Lower leg skin (tissue), 2 donors: Measurements from ENCODE around the gene SPAG6.

DNA sequence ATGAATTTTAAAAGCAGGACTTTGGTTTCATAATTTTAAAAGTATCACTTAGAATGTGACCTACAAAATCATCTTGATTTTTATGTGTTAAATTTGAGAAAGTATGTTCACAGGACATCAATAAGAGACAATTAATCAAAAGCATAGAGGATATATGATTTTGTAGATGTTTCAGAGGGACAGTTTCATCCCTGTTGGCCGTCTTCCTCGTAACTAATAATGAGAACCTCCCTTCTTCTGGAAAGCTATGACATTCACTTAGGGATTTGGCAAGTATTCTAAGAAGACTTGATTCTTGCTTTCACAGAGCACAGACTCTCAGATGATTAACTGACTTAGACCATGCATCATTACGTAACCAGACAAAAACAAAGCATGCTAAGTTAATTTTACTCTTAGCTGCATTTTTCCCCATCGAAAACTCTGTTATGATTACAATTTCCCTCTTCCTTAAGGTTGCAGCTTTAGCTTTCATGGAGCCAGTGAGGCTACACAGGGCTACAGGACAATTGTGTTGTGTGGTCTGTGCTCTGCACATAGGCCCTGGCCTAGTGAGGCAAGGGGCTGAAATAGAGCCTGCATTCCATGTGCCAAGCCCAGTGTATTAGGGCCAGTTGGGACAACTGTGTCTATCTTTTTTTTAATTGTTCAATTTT lies 105.1 kb downstream of the PLXDC2 start:
- PRO-cap, result no peak
- RAMPAGE, long total RNA, 2 experiments, result no peak in any of the 2 experiments

DNA sequence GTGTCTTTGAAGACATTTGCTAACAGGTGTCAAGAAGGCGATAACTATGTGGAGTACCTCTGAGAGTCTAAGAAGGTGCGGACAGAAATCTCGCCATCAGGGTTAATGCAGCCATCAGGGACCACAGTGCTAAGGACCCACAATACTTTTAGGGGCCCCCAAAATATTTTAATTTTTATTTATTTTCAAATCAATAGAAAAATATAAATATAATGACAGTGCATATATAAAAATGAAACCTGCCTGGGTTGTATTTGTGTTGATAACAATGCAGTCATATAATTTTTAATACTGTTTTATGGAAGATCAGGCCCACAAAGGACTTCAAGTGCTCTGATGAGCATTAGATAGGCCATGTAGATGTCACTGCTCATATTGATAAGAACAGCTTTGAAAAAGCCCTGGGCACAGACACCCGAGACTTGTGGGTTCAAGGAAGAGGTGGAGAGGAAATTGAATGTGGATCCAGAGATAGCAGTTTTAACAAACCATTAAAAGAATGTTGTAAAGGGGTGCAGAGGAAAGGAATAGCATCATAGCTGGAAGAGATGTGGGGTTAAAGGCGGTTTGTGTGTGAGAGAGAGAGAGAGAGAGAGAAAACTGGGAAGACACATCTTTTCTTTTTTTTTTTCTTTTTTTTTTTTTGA lies 286.9 kb downstream of the PLXDC2 start:
- PRO-cap, result no peak
- RAMPAGE, long total RNA, 2 experiments, result no peak in any of the 2 experiments

DNA sequence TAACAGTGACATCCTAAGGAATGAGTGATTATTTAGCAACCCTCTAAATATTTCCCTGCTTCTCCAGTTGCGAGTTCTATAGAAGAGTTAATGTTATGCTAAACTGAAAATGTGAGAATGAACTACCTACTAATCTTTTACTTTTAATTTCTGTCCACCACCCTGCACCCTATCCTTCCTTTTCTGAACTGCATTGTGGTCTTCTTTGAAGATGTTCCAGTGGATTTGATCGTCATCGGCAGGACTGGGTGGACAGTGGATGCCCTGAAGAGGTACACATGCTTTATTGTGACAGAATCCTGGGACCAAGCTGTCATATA lies 395.2 kb downstream of the PLXDC2 start:
- PRO-cap, result no peak
- RAMPAGE, long total RNA, 2 experiments, result no peak in any of the 2 experiments

DNA sequence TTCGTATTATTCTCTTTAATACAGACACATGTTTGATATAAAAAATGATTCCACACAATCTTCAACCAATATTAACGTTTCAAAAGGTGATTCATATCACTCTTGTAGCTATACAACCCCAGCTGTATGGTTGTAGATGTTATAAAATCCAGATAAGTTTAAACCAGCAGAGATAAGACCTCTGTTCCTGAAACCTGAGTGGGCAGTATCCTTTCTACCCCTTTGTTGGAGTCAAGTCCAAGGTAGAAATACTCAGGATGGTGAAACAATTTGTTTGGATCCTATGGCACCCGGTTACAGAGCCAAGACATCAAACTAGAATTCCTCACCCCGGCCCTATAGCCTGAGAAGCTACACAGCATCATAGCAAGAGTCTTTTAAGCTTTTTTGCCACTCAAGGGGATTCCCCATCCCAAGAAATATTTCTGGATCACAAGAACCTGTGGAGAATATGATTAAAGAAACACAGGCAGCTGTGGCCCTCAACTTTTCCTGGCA lies 437.6 kb downstream of the PLXDC2 start:
- PRO-cap, result no peak
- RAMPAGE, long total RNA, 2 experiments, result no peak in any of the 2 experiments

DNA sequence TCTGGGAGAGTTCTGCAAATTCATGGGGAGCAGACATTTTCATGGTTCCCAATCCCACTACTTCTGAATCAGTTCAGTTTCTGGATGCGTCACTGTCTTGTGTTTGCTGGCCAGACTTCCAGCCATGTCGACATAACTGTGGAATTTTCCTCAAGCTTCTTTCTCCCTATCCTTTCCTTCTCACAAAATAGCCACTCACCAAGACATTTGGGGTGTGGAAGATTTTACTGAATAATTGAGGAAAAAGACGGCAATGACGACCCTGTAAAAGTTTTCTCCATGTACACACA lies 272.4 kb downstream of the NEBL start:
- PRO-cap, result unidirectional peak, minus-strand start at position 65 of the sequence
- RAMPAGE, long total RNA, 2 experiments, result no peak in any of the 2 experiments

DNA sequence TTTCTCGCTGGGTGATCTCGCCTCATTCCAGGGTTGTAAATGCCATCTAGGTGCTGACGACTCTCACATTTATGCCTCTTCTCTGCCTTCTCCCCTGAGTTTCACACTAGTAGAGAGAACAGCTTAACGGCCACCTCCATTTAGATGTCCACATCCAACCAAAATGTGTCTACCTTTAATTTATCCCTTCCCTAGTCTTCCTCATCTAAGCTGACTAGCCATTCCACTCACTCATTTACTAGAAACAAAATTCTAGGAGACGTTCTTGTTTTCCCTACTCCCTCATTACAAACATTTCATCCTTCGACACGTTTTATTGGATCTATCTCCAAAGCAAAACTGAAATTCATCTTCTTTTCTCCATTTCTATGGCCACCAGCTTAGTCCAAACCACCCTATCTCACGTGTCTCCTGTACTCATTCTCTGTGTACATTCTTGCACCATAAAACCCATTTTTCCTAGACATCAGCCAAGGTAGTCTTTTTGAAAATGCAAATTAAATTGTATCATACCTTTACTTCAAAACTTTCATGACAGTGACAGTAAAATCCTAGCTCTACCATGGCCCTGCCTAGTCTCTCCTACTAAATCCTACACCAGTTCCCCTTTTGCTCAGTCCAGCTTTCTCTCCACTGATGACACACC lies 33.0 kb upstream of the NEBL start:
- PRO-cap, result no peak
- RAMPAGE, long total RNA, 2 experiments, result start-site peak on the minus strand in 1 of 2 experiments, centred at position 130 of the sequence, 7 reads per replicate

- PRO-cap, result no peak
- RAMPAGE, long total RNA, 2 experiments, result no peak in any of the 2 experiments
Measured at GRCh38 chr10:21166611-21167311, 269.6 kb upstream of the NEBL start.

DNA sequence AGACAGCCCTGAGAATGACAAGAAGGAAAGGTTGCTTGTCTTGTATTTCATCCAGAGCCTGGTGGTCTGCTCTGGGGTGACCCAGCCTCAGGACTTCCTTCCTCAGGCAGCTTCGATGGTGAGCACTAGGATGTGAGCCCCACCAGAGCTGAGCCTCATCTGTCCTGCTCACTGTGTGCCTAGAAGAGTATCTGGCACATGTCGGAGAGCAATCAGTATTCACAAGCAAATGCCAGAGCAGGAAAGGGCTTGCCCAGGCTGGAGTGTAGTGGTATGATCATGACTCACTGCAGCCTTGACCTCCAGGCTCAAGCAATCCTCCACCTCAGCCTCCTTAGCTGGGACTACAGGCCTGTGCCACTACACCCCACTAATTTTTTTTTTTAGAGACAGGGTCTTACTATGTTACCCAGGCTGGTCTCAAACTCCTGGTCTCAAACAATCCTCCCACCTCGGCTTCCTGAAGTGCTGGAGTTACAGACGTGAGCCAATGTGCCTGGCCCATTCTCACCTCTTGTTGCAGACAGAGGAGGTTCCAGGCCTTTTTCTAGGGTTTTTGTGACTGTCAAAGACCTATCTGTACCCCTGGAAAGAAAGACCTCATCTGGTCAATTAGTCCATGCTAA lies 210.1 kb downstream of the SKIDA1 start:
- PRO-cap, result no peak
- RAMPAGE, long total RNA, 2 experiments, result no peak in any of the 2 experiments

- PRO-cap, result no peak
- RAMPAGE, long total RNA, 2 experiments, result start-site peak on the plus strand in 1 of 2 experiments, at chr10:21654789-21654971 at its widest, 9 reads per replicate
Measured at GRCh38 chr10:21654650-21655263, 120.7 kb downstream of the MLLT10 start.

GRCh38 chr10:21687021-21688055 lies 153.3 kb downstream of the MLLT10 start:
- PRO-cap, result no peak
- RAMPAGE, long total RNA, 2 experiments, result no peak in any of the 2 experiments

GRCh38 chr10:21919678-21920379 lies 83.7 kb downstream of the DNAJC1 start:
- PRO-cap, result no peak
- RAMPAGE, long total RNA, 2 experiments, result no peak in any of the 2 experiments

DNA sequence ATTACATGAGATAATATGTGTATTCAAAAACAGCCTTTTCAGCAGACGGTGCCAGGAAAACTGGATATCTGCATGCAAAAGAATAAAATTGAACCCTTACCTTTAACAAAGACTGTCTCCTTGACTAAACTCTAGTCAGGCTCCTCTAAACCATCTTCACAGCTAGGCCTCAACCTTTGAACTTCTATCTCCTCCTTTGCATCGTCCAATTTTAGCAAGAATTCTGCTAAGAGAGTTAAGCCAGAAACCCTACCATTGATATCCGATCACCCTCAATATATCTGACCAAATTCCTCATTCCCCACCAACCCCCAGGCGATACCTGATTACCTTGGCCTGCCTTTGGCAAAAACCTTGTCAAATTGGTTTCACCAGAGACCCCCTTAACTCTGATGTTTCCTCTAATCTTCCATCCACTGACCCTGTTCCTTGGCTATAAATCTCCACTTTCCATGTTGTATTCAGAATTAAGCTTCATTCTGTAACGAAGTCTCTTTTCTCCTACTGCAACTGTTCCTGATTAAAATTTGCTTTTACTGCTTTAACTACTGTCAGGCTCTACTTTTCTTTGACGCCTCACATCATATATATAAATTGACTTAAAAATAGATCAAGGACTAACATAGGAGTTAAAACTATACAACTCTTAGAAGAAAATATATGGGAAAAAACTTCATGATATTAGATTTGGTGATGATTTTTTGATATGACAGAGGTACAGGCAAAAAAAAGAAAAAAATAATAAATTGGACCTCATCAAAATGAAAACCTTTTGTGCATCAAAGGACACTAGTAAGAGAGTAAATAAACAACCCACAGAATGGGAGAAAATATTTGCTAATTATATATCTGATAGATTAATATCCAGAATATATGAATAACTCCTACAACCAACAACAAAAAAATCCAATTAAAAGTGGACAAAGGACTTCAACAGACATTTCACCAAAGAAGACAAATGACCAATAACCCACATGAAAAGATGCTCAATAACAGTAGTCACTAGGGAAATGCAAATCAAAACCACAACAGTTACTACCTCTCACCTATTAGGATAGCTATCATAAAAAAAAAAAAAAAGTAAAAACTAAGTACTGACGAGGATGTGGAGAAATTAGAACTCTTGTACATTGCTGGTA lies 21.5 kb downstream of the DNAJC1 start:
- PRO-cap, result no peak
- RAMPAGE, long total RNA, 2 experiments, result no peak in any of the 2 experiments

DNA sequence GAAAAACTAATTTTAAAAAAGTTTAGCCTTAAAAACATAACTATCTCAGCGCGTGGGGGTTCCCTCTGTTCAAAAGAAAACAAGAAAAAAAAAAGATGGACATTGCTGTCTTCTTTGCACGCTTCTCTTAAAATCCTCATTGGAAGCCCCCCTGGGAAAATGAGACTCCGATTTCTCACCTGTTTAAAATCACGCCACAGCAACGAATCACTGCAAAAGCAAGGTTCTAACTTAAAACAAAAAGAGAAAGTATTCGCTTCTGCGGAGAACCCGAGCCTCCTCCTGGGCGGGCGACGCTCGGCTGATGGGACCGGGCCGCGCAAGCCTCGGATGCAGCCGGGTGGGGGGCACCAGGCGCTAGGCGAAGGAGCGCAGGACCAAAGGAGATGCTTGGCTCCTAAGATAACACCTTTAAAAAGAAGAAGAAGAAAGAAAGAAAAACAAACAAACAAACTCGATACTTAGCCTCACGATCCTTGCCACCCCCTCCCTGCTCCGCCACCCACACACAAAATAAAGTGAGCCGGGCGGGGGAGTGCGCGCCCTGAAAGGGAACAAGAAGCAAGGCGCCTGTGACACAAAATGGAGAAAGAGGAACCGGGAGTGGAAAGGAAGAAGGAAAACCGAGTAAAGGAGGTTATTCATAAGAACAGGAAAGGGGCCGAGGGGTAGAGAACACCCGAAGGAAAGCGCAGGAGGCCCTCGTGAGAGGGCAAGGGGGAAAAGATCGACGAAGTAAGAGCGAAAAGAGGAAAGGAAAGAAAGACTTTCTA lies 33.9 kb upstream of the EBLN1 start:
- PRO-cap, result bidirectional peak, plus-strand start at position 575 of the sequence, minus-strand start at position 303 of the sequence
- RAMPAGE, long total RNA, 2 experiments, result no peak in any of the 2 experiments

DNA sequence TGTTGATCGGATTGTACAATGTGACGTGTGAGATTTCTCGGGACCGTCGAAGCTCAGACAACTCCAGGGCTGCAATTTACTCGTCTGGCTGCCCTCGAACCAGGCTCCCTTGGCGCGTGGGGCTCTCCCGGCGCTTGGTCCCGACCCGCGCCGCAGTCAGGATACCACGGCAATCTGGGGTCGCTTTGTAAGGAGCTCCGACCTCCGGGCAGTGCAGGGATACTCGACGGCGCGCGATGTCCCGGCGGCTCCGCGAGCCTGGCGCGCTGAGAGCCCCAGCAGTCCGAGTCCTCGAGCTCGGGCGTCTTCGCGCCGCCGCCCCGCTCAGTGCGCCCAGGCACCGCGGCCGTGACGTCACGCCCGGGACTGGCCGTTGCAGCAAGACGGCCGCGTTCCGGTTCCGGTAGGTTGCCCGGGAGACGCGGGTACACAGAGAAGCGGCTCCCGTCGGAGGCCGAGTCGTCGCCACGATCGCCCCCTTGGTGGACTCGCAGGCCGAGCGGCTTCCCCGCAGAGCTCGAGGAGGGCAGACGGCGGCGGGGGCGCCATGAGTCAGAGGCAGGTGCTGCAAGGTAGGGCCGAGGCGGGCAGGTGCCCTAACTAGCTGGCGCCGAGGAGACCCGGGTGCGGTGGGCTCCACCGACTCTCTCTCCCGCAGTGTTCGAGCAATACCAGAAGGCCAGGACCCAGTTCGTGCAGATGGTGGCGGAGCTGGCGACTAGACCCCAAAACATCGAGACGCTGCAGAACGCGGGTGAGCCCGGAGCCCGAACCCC lies at the start of gene SPAG6:
TSS of gene SPAG6 (plus strand) at position 432 of the 776 bp plus-strand sequence.
- PRO-cap, result no peak
- RAMPAGE, long total RNA, 2 experiments, result no peak in any of the 2 experiments

- PRO-cap, result no peak
- RAMPAGE, long total RNA, 2 experiments, result no peak in any of the 2 experiments
Measured at GRCh38 chr10:22633514-22634022, 80.8 kb downstream of the PIP4K2A start.

- PRO-cap, result no peak
- RAMPAGE, long total RNA, 2 experiments, result no peak in any of the 2 experiments
Measured at GRCh38 chr10:22682351-22683047, 31.9 kb downstream of the PIP4K2A start.

DNA sequence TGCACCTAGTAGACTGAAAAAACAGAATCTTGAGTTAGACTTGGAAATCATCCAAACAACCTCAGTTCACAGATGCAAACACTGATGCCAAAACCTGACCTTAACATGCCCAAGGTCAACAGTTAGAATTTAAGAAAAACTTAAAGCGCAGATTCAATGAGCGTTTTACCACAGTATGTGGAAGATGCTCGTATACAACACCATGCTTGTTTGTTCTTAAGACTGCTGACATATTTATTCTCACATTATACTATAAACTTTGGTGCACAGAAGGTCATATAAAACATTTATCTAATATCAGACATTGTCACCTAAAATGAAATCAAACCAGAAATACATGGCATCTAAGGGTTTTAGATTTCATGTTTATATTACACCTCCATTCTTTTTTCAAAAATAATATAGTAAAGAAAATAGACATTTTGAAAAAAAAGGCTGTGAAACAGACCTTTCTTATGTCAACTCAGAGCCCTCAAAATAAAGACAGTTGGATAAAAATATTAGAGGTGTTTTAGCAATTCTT lies 2.8 kb downstream of the PIP4K2A start:
- PRO-cap, result no peak
- RAMPAGE, long total RNA, 2 experiments, result no peak in any of the 2 experiments

- PRO-cap, result no peak
- RAMPAGE, long total RNA, 2 experiments, result no peak in any of the 2 experiments
Measured at GRCh38 chr10:22715274-22715620, 869 bp upstream of the PIP4K2A start.

GRCh38 chr10:23023684-23024098 lies 71.7 kb upstream of the MSRB2 start:
- PRO-cap, result no peak
- RAMPAGE, long total RNA, 2 experiments, result no peak in any of the 2 experiments

- PRO-cap, result no peak
- RAMPAGE, long total RNA, 2 experiments, result no peak in any of the 2 experiments
Measured at GRCh38 chr10:23097208-23097808, 1.9 kb downstream of the MSRB2 start.